ENCODE data around the gene PDE4A.

DNA sequence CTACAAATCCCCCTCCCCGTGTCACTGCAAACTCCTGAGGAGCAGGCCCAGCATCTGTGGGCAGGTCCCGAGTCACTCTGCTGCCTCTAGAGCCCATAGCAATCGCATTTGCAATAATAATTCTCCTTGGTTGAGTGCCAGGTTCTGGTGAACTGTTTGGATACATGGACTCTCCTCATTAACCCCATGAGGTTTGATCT is 910 bp downstream of the PIN1 start:
- RRBS, result no CpG with 5 or more reads among the region's 3 CpGs

- RRBS, result no CpG with 5 or more reads among the region's 21 CpGs
Observed at GRCh38 chr19:9936901-9937382, 627 bp upstream of the OLFM2 start.

- RRBS, result no CpG with 5 or more reads among the region's 18 CpGs
Observed at GRCh38 chr19:10009262-10009541, 1.1 kb downstream of the COL5A3 start.

- RRBS, result no CpG with 5 or more reads among the region's 3 CpGs
Observed at GRCh38 chr19:10020354-10020698, 7.0 kb downstream of the RDH8 start.

GRCh38 chr19:10198715-10199086 is 3.9 kb upstream of the DNMT1 start:
- RRBS, result no CpG with 5 or more reads among the region's 4 CpGs

DNA sequence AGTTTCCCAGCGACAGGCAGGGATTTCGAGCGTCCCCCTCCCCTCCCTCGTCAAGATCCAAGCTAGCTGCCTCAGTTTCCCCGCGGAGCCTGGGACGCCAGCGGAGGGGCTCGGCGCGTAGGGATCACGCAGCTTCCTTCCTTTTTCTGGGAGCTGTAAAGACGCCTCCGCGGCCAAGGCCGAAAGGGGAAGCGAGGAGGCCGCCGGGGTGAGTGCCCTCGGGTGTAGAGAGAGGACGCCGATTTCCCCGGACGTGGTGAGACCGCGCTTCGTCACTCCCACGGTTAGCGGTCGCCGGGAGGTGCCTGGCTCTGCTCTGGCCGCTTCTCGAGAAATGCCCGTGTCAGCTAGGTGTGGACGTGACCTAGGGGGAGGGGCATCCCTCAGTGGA is 706 bp upstream of the ICAM1 start:
- RRBS, result 64% methylated on average over 14 of the region's 35 CpGs

DNA sequence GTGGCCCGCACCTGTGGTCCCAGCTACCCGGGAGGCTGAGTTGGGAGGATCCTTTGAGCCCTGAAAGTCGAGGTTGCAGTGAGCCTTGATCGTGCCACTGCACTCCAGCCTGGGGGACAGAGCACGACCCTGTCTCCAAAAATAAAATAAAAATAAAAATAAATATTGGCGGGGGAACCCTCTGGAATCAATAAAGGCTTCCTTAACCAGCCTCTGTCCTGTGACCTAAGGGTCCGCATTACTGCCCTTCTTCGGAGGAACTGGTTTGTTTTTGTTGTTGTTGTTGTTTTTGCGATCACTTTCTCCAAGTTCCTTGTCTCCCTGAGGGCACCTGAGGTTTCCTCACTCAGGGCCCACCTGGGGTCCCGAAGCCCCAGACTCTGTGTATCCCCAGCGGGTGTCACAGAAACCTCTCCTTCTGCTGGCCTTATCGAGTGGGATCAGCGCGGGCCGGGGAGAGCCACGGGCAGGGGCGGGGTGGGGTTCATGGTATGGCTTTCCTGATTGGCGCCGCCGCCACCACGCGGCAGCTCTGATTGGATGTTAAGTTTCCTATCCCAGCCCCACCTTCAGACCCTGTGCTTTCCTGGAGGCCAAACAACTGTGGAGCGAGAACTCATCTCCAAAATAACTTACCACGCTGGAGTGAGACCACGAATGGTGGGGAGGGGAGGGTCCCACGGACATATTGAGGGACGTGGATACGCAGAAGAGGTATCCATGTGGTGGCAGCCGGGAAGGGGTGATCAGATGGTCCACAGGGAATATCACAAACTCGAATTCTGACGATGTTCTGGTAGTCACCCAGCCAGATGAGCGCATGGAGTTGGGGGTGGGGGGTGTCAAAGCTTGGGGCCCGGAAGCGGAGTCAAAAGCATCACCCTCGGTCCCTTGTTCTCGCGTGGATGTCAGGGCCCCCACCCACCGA is 1.2 kb upstream of the ICAM5 start:
- RRBS, result no CpG with 5 or more reads among the region's 38 CpGs

- RRBS, result no CpG with 5 or more reads among the region's 16 CpGs
Observed at GRCh38 chr19:10398462-10399253, 4.7 kb downstream of the CDC37 start.

DNA sequence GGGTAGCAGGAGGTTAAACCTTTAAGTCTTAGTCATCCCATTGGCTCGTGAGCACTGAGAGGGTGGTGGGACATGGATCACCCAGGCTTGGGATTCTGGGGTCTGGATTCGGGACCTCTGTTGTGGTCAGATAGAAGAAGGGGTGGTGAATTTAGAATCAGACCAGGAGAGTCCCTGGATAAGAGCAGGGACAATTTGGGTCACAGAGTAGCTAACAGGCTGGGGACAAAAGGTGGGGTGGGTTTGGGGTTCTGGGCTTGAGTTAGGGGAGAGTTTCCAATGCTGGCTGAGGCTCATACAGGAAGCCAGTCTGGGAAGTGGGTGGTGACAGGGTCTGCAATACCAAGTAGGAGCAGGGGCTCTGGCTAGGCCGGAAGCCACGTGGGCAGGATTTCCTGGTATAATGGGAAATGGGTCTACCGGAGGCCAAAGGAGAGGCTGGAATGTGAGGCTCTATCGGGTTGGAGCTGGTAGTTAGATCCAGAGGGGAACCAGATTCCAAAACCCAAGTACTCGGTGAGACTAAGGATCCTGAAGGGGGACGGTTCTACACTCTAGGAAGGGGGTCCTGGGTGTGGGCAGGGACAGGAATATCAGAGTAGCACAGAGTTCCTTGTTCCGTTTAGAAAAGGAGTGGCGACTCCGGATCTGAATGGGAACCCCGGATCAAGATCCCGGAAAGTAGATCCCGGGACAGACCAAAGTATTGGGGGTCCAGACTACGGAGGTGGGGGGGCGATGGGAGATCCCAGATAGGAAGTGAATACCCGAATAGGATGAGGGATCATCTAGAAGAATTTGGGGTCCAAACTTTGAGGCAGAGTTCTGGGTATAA is 898 bp downstream of the CDC37 start:
- RRBS, result 11% methylated on average over 1 of the region's 17 CpGs

DNA sequence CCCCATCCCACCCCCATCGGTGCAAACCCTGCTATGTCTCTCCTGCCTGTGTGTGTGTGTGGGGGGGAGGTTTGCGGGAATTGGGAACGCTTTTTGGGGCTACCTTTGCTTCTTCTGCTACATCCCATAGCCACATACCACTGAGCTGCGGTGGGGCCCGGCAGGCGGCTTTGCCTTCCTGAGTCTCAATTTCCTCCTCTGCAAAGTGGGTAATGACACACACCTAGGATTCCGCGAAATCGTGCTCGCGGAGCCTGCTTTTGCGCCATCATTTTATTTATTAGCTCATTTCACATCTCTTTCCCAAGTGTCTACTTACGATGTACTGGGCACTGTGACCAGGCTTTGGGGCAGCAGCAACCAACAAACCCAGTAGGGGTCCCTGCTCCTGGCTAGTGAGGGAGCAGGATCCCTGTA is 2.1 kb upstream of the CDC37 start:
- RRBS, result no CpG with 5 or more reads among the region's 13 CpGs

GRCh38 chr19:10417692-10418746 is 2.3 kb upstream of the PDE4A start:
- RRBS, result no CpG with 5 or more reads among the region's 33 CpGs

DNA sequence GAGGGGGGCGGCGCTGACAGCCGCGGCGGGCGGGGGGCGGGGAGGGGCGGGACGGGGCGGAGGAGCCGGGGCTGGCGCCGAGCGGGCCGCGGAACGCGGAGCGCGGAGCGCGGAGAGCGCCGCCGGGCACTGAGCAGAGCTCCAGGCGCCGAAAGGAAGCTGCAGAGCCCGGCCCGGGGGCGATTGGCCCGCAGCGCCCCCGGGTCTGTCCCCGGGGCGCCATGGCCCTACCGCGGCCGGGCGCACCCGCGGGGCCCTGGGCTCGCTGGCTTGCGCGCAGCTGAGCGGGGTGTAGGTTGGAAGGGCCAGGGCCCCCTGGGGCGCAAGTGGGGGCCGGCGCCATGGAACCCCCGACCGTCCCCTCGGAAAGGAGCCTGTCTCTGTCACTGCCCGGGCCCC is at the start of gene PDE4A:
Gene PDE4A (plus strand): TSS at position 115 of the 399 bp plus-strand sequence.
- RRBS, result 2% methylated on average over 33 of the region's 52 CpGs

- RRBS, result no CpG with 5 or more reads among the region's 13 CpGs
Observed at GRCh38 chr19:10460768-10461213, 40.5 kb downstream of the PDE4A start.

DNA sequence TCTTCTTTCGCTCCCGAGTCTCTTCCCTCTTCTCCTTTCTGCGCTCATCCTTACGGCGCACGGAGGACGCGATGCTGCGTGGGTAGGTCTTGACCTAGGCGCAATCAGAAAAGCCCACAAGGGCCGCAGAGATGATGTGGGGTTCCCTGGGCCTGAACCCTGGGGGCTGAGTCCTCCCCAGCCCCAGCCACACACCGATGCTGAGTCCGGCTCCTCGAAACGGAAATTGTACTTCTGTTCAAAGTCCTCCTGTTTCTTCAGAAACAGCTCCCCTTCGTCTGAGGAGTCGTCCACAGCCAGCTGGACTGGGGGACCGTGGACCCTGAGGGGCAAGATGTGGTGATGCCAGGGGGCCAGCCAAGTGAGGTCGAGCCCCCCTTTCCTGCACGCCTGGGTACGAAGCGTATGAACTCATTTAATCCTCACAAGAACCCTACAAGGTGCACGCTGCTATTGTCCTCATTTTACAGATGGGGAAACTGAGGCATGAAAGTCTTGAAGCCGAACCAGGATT is 6.1 kb downstream of the KRI1 start:
- RRBS, result no CpG with 5 or more reads among the region's 24 CpGs

DNA sequence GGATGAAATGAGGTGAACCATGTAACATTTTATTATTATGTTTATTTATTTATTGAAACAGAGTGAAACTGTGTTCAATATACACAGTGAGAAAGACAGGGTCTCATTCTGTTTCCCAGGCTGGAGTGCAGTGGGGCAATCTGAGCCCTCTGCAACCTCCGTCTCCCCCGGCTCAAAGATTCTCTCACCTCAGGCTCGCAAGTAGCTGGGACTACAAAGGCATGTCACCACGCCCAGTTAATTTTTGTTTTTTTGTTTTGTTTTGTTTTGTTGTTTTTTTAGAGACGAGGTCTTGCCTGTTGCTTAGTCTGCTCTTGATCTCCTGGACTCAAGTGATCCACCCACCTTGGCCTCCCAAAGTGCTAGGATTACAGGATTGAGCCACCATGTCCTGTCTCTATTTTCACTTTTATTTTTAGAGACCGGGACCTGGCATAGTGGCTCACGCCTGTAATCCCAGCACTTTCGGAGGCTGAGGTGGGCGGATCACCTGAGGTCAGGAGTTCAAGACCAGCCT is 9.1 kb upstream of the SLC44A2 start:
- RRBS, result no CpG with 5 or more reads among the region's 9 CpGs

- RRBS, result no CpG with 5 or more reads among the region's 9 CpGs
Observed at GRCh38 chr19:10655681-10656230, 1.6 kb downstream of the ILF3 start.

GRCh38 chr19:10686674-10687241 is 14.5 kb upstream of the QTRT1 start:
- RRBS, result no CpG with 5 or more reads among the region's 16 CpGs

GRCh38 chr19:10748471-10749646 is 31.0 kb downstream of the DNM2 start:
- RRBS, result no CpG with 5 or more reads among the region's 25 CpGs

DNA sequence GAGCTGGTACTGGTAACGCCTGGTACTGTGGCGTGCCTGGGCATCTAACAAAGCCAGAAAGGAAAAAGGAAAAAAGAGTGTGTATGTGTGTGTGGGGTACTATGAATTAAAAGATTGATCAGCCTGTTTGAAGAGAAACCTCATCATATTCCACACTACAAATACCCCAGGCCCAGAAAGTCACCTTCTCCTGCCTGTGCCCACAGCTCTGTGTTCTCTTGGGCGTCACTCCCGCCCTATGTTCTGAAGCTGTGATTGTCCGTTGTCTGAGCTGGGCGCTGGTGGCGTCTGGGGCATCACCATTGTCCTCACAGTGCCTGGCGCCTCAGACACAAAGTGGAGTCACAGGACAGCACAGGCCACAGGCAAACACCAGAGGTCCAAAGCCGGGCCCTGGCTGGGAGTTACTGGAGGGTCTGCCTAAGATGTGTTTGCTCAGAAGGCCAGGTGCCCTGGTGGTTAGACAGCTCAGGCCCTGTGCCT is 34.3 kb downstream of the DNM2 start:
- RRBS, result no CpG with 5 or more reads among the region's 9 CpGs

DNA sequence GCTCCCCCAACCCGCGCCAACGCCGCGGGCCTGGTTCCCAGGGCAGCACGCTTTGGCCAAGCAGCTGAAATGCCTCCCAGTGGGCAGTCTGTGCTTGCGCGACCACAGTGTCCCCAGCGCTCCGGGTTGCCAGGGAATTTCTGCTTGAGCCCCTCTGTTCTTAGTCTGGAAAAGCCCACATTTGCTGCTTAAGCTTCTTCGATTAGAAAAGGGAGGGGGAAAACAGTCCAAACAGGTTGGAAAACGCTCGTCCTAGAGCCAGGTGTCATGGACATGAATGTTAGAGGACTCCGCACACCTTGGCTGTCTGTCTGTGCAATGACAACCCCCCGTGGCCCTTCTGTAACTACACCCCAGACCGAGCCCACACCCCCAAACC is 39.2 kb downstream of the TMED1 start:
- RRBS, result no CpG with 5 or more reads among the region's 16 CpGs

Measured in SK-N-MC (cell line).